Epidermal melanocyte (primary cell): ENCODE data around the gene SGCG.

DNA sequence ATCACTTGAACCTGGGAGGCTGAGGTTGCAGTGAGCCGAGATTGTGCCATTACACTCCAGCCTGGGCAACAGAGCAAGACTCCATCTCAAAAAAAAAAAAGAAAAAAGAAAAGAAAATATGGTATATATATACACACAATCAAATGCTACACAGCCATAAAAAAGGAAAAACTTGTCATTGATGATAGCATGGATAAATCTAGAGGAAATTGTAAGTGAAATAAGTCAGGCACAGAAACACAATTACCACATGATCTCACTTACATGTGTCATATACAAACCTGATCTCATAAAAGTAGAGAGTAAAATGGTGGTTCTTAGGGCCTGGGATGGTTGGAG, 396.0 kb upstream of the SGCG start:
- RRBS: no CpG with 5 or more reads among the region's 1 CpG

DNA sequence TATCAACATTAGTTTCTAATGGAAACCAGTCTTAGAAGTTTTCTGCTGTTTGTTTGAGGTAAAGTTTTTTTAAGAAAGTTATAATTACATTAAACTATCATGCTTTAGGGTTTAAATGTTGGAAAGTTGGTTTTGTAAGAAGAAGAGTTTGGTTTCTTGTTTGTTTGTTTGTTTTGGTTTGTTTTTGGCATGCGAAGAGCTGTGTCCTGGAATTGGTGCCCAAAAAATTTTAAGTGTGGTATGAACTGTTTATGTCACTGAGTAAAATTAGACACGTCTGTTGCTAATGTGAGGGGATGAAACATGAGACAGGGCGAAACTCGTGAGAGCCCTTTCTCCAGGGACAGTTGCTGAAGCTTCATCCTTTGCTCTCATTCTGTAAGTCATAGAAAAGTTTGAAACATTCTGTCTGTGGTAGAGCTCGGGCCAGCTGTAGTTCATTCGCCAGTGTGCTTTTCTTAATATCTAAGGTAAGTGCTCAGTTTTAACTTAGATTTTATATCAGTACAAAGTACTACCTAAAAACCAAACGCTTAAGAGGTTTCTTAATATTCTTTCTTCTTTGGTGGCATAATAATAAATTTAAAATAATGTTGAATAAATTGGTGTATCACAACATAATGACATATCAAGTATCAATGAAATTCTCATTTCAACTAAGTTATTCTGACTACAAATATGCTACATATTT, at the start of gene SGCG:
SGCG (plus strand) TSS at position 374 of the 691 bp plus-strand sequence.
- RRBS: no CpG with 5 or more reads among the region's 7 CpGs

DNA sequence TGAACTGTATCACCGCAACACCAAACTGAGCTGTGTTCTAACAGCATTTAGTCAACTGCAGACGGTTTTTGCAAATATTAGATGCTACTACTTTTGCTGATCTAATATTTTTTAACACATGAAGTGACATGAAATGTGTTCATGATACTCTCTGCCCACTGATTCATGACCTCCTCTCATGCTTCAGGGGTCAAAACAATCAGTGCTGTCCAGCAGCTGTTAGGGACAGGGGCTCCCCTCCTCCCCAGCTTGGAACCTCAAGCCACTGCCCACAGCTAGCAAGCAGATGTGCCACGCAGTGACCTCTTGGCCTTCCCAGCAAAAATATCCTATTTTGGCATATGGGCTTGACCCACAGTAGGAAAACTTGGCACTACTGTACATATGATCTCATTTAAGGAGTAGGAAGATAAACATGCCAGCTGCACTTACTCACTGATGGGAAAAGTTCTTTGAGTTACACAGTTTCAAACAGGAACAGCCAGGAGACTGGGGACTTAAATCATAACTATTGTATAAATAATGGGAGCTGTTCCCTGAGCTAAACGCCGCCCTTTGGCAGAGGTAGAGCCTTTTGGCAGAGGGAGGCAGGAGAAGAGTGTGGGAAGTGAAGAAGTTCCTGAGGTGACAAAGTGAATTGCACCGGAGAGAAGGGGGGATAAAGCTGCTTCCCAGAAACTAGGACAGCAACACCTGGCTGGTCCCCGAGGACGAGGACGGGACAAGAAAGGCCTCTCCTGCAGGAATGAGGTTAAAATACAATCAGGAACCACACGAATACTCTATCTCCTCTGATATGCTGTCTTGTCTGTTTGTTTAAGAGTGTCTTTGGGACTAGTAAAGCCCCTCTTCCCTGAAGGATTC, 6.1 kb downstream of the SACS start:
- RRBS: no CpG with 5 or more reads among the region's 10 CpGs

DNA sequence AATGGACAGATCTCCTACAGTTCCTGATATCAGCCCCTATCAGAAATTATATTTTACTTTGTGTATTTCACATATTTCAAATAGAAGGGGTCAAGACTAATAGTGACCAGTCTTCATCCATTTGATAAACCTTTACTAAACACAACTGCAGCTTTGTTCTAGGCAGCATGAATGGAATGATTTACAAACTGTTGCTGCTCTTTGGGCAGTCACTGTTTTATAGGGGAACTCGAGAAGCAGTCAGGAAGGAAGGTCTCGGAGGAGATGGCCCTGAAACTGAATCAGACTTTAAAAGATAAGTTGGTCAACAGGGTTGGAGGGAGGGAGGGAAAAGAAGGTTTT, 37.2 kb upstream of the SACS start:
- RRBS: no CpG with 5 or more reads among the region's 2 CpGs

- RRBS: no CpG with 5 or more reads among the region's 3 CpGs
Measured at GRCh38 chr13:23656515-23656867, 86.3 kb downstream of the TNFRSF19 start.

- RRBS: no CpG with 5 or more reads among the region's 4 CpGs
Measured at GRCh38 chr13:23714927-23715371, 144.7 kb downstream of the TNFRSF19 start.

GRCh38 chr13:23762598-23763052, 126.6 kb downstream of the MIPEP start:
- RRBS: no CpG with 5 or more reads among the region's 6 CpGs

DNA sequence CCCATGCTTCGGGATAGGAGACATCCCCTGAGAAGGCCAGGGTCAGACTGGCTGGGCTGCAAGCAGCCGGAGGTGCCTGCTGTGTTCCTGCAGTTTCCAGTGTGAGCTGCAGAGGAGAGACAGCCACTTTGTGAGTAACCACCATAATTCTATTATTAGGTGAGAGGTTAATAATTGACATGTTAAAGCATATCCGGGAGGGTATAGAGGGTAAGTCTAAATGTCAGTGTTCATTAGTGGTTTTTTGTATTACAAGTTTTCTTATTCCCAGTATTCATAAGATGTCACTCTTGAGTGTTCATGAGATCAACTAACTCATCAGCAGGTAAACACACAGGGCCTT, 116.8 kb upstream of the MIPEP start:
- RRBS: 90% methylated on average over 1 of the region's 3 CpGs

GRCh38 chr13:24033481-24033898, 127.0 kb upstream of the SPATA13 start:
- RRBS: no CpG with 5 or more reads among the region's 8 CpGs

- RRBS: no CpG with 5 or more reads among the region's 6 CpGs
Measured at GRCh38 chr13:24148528-24149181, 11.9 kb upstream of the SPATA13 start.

DNA sequence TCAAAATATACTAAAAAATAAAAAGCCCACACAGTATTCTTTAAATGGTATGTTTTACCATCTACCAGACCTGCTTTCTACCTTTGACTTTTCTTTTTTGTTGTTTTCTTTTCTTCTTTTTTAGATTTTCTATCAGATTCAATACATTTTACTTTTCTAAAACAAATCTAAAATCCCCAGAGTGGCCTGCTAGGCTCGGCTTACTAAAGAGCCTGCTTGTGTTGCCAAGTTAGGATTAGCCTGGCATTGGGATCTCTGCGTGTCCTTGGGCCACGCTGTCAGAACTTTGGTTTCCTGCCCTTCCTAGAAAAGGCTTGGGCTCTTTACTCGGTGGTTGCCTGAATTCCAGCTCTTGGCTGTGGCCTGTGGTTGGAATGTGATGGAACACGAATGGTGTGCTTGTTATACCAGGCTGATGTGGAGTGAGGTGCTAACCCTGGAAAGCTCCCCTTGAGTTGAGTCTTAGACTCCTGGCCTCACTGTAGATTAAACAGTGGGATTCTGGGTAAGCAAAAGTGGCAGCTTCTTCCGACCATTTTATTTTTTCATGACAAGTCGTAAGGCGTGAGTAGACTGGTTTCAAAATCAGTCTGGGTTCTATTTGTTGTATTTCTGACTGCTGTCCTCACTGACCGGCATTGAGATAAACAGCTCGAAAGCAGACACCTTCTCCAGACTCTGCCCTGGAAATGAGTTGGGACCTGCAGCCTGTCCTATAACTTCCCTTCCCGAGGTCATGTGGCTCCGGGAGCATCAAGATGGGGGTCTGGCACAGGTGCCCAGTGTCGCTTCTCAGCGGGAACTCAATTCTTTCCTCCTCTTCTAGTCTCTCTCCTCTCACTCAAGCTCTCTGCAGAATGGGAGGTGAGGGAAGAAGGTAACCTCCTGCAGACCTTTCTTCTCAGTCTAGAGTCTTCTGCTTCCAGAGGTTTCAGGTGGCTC, 8.6 kb downstream of the SPATA13 start:
- RRBS: 100% methylated on average over 2 of the region's 14 CpGs

DNA sequence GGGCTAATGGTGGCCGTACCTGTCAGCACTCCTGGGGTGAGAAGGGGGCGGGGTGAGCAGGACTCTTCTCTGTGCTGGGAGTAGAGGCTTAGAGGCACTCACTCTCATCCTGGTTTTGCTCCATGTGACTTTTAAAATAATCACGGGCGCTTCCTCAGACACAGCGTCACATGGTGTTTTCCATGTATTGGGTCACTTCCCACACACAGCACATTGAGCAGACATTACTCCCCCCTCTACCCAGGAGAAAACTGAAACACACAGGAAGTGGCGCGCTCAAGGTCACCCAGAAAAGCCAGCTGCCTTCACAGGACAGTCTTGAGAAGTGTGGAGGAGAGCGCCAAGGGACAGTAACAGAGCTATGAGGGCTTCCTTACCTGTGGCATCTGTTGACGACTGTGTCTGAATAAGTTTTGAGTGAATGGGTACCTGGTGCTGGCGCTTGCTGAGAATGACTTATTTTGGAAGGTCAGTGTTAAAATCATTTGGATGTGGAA, 23.3 kb downstream of the SPATA13 start:
- RRBS: no CpG with 5 or more reads among the region's 10 CpGs

DNA sequence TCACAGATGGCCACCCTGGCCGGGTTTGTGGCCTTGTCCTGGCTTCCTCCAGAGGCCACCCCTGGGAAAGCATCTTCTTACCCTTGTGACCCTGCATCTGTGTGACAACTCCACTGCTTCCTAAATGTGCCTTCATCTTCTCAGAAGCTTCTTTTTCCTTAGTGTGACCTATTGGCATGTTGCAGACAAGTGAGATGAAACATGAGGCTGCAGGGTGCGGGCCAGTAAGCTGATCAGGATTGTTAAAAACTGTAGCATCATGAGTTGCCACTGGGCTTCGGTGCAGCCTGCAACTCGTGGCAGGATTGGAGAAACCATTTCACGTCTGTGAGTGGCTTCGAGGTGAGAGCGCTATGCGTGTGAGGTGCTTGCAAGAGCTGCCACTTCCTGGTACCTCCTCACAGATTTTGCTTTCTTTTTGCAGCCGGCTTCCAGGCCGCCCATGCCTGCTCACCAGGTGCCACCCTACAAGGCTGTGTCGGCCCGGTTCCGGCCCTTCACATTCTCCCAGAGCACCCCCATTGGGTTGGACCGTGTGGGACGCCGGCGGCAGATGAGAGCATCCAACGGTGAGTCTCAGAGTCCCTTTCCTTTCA, 58.0 kb upstream of the C1QTNF9 start:
- RRBS: over 99% methylated on average over 7 of the region's 18 CpGs

GRCh38 chr13:24256527-24256776, 52.9 kb upstream of the C1QTNF9 start:
- RRBS: no CpG with 5 or more reads among the region's 4 CpGs

DNA sequence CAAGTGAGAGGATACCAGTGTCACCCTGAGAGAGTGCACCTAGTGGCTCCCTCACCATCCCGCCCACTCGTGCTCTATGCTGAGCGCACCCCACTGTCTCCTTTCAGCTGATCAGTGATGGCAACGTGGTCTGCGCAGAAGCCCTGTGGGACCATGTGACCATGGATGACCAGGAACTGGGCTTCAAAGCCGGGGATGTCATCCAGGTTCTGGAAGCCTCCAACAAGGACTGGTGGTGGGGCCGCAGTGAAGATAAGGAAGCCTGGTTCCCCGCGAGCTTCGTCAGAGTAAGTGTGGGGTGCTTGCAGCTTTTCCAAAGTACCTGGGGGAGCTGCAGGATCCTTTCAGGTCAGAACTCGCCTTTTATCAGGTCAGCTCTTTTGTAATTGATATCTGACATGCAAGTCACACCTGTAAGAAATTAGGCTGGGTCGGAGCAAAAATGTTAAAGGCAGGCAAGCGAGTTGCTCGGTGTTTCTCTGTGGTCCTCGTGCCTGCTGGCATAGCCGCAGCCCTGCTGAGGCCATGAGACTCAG, 23.2 kb upstream of the C1QTNF9 start:
- RRBS: no CpG with 5 or more reads among the region's 16 CpGs

DNA sequence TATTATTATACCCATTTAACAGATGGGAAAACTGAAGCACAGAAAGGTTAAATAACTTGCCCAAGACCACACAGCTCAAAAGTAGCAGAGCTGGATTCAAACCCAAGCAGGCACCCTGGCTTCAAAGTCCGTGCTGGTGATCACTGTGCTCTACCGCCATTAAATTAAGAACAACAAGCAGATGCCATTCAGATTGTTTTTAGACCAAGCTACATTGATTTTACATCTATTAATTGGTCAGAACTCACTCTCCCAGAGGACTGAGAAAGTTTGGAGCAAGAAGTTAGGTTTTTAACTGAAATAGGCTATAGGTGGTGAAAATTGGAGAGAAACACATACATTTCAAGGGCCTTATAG, 13.6 kb upstream of the C1QTNF9 start:
- RRBS: no CpG with 5 or more reads among the region's 2 CpGs

DNA sequence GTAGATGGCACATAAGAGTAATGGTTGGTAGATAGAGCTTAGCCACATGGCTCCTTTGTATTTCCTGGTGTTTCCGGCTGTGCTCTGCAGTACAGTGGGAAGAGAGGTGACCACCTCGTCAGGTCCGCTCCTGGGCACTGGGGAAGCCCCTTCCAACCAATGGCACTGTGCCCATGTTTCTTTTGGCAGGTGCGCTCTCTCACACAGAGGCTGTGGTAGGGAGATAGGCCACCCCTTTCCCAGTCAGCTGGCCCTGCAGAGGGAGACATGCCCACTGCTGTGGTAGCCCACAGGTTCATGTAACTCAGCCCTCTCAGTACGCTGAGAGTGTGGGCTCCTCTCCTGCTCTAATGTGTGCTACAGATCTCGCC, 74.2 kb upstream of the ATP12A start:
- RRBS: no CpG with 5 or more reads among the region's 6 CpGs

DNA sequence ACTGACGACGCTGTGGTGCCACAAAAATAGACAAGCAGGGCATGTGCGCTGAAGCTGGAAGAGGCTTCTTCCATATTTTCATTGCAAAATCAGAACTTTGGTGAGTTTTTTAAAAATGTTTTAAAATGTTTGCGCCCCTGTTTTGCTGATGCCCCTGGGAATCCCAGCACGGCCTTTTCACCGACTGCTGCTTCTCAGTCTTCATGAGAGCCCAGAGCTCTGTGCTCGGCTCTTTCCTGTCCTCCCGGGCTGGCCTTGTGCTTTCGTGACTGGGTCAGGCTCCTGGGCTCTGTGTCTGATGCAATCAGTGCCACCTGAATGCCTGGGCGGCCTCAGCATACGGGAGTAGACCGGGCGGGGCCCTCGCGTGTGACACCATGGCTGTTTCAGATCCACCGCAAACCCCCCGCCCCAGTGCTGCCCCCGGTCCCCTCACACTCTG, 21.3 kb downstream of the PABPC3 start:
- RRBS: 81% methylated on average over 9 of the region's 18 CpGs

DNA sequence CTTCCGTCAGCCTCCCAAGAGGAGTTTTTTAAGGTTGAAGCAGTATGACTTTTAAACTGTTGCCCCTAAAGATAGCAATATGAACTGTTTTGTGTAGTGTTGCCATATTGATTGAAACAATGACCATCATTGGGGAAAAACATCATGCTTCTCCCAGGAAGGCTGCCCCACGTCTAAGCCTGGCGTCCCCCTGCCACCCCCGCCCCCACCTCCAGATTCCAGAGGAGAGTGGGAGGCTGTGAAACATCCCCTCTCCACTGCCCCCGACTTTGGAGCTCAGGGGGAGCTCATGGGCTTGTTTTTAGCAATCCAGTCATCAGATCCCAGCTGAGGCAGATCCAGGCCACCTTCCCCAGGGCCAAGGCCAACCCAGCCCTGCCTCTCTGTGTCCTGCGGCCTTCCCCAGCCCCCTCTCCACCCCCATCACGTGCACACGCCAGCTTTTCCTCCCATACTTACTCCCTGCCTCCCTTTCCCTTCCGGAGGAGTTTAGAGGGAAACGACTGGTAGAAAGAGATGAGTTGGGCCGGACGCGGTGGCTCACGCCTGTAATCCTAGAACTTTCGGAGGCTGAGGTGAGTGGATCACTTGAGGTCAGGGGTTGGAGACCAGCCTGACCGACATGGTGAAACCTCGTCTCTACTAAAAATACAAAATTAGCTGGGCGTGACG, 38.8 kb downstream of the SHISA2 start:
- RRBS: no CpG with 5 or more reads among the region's 19 CpGs

DNA sequence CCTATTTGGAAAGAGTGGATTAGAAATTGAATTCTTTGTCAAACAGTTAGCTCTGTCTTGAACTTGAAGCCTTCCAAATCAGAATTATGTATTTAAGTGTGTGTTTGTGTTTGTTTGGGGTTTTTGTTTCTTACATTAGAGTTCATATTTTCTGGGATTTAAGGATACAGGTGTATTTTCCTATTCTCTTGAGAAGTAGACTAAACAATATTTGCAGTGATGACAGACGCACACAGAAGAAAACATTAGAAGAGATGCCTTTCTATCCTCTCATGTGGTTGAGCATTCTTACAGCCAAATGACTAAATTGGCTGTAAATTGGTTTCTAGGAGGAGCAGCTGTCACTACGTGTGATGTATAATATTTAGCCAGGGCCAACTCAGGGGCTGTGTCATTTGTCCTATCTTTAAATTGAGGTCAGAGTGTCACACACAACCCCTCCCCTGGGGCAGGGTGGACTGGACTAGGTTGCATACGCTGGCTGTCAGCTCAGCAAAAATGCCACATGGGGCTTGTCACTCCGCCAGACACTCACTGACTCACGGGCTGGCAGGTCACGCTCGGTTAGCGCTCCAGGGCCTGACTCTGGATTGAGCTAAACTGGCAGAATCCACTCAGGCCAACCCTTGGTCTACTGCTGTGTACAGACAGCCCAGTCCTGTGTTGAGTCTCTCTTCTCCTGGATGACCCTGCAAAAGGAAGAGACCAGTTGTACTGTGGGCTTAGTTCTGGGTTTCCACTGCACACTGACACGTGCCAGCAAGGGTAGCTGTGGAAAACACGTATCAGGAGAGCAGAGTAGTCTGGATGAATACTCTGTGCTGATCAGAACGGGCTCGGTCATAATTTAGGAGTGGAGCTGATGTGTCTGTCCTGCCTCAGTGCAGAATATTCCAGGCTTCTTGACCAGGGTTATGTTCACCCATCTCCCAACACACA, 29.3 kb downstream of the SHISA2 start:
- RRBS: no CpG with 5 or more reads among the region's 12 CpGs